AG09309 (cell line): ENCODE measurements around a stretch of chr1.

DNA sequence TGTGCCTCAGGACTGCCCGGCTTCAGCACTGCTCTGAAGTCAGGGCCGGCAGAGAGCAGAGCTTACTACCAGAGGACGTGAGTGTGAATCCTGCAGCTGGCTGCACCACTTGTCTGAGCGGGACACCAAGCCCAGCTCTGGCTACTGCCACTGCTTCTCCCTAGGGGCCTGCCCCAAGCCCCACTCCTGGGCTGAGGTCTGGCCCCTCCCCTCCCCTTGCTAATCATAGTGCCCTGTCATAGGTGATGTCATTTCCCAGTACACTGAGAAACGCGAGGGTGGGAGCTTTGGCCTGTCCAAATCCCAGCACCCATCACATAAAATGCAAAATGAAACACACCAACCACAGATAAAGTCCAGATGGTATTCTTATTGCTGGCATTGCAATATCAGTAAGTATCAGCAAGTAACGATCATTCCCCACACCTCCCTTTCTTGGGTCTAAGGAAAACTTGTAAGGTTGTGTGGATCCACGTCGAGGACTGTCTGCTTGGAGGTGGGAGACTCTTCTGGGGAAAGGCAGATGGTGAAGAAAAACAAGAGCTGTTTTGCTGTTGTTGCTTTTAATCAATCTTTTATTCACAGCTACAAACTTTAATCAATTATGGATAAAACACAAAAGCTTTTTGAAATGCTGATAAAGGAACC, 77.7 kb downstream of the TOMM20 start:
- RRBS: no CpG with 5 or more reads among the region's 9 CpGs

GRCh38 chr1:235077414-235078153, 51.1 kb downstream of the TOMM20 start:
- RRBS: no CpG with 5 or more reads among the region's 15 CpGs

DNA sequence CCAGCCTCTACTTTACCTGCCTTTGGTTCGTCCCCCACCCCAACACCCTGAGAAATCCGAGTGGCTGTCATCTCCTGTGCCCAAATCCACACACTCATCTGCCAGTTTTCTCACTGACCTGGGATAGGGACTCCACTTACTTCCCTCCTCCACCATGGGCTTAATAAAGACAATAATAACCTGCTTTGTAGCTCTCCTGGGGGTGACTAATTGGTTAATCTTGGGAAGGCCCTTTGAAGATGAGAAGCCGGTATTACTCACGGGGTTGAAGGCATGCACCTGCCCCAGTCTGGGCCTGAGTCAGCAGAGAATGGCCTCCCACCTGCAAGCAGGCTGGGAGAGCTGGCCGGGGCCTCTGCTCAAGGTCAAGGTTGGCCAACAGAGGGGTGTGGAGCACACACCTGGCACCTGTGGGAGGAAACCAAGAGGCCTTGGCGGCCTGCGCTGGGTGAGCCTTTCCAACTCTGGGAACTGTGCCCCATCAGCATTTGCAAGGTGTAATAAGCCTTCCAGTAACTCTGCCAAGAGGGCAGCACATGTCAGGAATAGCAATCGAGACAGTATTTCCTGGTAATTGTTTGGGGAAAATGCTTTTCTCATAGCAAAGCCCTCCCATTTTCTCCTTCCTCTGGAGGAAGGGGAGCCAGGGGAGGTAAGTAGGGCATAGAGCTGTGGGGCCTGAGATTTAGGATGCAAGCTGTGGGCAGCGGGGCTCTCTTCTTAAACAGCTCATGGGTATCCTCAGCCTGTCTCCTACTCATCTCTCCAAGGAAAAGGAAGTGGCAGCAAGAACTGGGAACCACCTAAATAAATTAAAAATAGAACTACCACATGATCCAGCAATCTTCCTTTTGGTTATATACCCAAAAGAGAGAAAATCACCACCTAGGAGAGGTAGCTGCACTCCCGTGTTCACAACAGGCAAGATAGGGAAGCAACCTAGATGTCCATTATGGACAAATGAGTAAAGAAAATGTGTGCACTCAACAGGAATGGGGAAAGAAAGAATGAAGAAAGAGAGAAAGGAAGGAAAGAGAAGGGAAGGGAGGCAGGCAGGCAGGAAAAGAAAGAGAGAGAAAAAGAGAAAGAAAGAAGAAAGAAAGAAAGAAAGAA, 48.9 kb downstream of the TOMM20 start:
- RRBS: no CpG with 5 or more reads among the region's 10 CpGs

DNA sequence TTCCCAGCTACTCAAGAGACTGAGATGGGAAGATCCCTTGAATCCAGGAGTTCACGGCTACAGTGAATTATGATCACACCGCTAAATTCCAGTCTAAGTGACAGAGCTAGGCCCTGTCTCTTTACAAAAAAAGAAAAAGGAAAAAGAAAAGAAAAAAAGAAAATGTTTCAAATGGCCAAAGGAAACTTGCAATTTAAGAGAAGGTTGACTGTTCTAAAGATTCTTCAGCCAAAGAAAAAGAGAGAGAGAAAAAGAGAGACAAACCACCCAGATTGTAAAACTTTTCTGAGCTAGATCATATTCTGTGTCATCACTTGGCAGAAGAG, 20.7 kb downstream of the ARID4B start:
- RRBS: no CpG with 5 or more reads among the region's 2 CpGs

DNA sequence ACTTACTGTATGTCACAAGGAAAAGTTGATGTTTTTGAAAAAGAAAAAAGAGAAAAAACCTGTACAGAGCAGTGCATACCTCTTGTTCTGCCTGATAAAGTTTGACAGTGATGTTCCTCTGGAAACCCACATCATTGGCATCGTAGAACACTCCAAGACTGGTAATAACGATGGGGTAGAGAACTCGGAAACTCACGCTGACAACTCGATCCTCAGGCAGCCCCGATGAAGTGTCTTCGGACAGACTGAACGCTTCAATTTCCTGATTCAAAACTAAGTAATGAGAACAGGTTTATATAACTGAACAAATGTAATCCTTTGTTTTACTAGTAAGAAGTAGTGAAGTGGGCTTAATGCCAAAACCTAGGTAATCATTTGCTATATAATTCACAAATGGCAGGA, 20.0 kb downstream of the B3GALNT2 start:
- RRBS: no CpG with 5 or more reads among the region's 8 CpGs

DNA sequence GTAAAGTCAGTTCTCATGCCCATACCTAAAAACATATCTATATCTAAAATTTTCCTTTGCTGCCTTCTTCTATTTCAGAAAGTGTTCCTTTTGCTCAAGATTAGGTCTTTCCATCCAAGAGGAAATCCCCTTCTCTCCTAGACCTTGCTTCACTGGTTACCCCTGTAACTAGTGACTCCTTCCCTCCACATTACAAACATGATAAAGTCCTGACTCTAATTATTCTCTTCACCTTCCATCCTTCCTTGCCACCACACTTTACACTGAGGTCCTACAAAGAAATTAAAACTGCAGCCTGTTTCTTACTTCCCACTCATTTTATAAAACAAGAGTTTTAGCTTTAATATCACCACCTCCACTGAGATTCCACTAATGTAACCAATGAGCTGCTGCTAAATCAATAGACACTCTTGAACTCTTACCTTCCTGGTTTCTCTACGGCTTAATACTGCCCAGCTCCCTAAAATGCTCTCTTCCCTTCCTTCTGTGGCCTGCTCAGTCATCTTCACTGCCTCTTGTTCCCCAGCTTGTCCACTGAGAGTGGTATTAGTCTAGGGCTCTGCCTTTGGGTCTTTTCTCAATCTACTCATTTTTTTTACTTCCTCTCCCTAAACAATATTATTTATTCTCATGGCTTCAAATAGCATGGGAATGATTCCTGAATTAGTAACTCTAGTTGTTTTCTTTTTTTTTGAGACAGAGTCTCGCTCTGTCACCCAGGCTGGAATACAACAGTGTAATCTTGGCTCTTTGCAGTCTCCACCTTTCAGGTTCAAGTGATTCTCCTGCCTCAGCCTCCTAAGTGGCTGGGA, 14.5 kb downstream of the B3GALNT2 start:
- RRBS: no CpG with 5 or more reads among the region's 2 CpGs

DNA sequence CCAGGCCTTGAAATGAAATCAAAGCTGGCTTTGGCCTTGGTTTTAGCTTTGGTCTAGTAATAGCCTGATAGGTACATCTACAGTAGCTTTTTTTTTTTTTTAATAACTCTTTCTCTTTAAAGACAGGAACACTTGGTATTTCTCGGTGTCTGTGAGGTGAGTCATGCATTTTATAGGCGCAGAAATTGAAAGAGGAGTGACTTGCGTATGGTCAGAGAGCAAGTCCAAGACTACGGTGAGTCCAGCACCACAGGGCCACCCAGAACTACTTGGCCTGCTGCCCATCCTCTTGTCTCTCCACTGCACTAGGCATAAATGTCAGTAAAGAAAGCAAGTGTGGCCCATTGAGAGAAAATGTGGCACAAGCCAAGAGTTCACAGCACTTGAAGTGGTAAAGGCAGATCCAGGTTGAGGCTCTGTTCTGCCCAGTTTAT, 36.3 kb upstream of the LYST start:
- RRBS: no CpG with 5 or more reads among the region's 4 CpGs

GRCh38 chr1:235938535-235939266, 72.0 kb upstream of the LYST start:
- RRBS: no CpG with 5 or more reads among the region's 7 CpGs

DNA sequence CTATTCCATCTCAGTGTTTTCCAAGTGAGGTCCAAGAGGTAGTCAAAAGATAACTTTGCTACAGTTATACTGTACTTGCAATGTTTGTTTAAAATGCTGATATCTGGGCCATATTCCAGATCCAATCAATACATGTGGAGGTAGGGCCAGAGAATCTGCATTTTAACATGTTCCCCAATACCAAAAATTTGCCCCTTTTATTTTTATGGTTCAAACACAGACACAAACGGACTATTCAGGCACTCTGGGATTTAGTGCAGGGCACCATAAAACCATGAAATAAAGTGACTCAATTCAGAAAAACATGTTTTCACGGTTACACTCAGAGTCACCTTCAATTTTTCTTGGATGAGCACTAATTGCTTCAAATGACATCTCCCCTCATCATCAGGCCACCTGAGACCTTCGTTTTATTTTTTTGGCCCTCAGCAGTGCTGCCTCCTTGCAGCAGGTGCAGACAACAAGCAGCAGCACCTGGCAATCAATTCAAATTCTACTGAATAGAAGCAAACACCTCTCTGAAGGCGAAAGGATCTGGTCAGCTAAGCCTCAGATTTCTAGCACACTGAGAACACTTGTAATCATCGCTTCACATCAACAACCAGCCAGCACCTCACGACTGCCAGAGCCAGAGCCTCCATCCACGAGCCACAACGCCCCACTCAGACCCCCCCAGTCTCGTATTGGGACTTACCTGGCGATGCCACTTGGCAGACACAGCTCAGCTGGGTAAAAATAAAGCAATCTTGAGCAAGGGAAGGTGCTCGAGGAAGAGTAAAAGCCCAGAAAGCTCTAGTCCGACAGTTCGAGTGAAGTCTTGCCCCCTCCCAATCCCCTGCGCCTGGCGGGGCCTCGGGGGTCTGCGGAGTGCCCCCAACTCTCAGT, 1.1 kb downstream of the ERO1B start:
- RRBS: no CpG with 5 or more reads among the region's 17 CpGs

- RRBS: no CpG with 5 or more reads among the region's 6 CpGs
Measured at GRCh38 chr1:236709367-236709703, 23.0 kb downstream of the ACTN2 start.

GRCh38 chr1:236760811-236761344, 34.2 kb upstream of the MTR start:
- RRBS: no CpG with 5 or more reads among the region's 17 CpGs

DNA sequence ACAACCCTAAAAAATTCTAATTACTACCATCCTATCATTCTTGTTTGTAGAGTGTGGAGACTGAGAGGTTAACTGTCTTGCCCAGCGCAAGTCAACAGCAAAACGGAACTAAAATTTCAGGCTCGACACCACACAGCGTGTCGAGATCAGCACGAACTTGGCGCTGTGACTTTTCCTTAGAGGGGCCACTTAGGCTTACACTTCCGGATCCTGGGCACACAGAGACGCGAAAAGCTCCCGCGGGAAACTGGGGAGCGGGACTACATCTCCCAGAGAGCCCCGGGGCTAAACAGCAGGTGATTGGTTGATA, 245 bp upstream of the MTR start:
- RRBS: 3% methylated on average over 6 of the region's 14 CpGs

GRCh38 chr1:236796429-236796886, 1.4 kb downstream of the MTR start:
- RRBS: no CpG with 5 or more reads among the region's 7 CpGs

GRCh38 chr1:236838180-236838762, 43.2 kb downstream of the MTR start:
- RRBS: no CpG with 5 or more reads among the region's 3 CpGs

DNA sequence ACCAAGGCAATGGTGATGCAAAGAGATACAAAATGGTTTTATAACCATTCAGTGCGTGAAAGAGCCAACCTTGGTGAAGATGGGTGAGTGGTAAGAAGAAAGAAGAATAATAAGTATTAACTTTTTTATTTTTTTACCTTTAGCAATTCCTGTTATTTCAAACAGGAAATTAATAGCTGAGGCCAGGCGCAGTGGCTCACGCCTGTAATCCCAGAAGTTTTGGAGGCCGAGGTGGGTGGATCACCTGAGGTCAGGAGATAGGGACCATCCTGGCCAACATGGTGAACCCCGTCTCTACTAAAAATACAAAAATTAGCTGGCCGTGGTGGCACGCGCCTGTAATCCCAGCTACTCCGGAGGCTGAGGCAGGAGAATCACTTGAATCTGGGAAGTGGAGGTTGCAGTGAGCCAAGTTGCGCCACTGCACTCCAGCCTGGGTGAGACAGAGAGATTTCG, 126.0 kb upstream of the ZP4 start:
- RRBS: no CpG with 5 or more reads among the region's 11 CpGs

- RRBS: no CpG with 5 or more reads among the region's 6 CpGs
Measured at GRCh38 chr1:238062115-238062744, 171.5 kb upstream of the ZP4 start.

- RRBS: no CpG with 5 or more reads among the region's 5 CpGs
Measured at GRCh38 chr1:239315468-239316082, 70.8 kb upstream of the CHRM3 start.

GRCh38 chr1:240092394-240093474, 1.1 kb downstream of the FMN2 start:
- RRBS: 2% methylated on average over 58 of the region's 88 CpGs

GRCh38 chr1:240405762-240406127, 206.2 kb downstream of the GREM2 start:
- RRBS: no CpG with 5 or more reads among the region's 10 CpGs